Ovary (tissue), 7 donors: ENCODE data around the genes TXNRD3 and PRR20G.

GRCh38 chr3:126454397-126455111 lies 21.1 kb downstream of the ZXDC start:
- PRO-cap, 7 experiments = no peak in any of the 7 experiments
- RAMPAGE, long total RNA, 2 experiments = no peak in any of the 2 experiments

DNA sequence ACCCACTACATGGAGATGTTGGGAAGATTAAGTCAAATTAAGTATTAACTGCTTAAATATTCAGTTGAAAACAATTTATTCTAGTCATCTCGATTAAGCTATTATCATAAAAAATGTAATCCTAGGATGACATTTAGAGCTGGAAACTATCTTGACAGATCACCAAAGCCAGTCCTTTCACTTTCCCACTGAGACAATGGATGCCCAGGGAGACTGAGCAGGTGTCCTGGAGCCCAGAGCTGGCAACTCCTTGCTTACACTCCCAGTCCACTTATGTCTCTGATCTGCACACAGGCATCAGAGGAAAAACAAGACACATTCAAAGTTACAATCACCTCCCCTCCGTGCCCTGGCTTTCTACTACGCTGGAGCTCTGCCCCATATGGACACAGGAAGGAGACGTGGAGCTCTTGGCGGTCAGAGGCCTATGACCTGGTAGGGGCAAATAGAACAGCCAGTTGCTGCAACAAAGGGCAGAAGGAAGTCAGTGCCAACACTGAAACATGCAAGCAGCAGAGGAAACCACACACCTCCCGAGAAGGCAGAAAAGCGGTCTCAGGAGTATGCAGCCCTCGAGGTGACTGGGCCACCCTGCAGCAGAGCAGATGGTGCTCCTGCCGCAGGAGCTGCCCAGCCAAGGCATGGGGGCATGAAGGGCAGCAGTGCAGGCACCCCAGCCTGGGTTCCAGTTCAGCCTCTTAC lies 8.9 kb downstream of the ZXDC start:
- PRO-cap, 7 experiments = no peak in any of the 7 experiments
- RAMPAGE, long total RNA, 2 experiments = no peak in any of the 2 experiments

- PRO-cap, 7 experiments = no peak in any of the 7 experiments
- RAMPAGE, long total RNA, 2 experiments = no peak in any of the 2 experiments
These were observed 17.0 kb downstream of the CHST13 start for GRCh38 chr3:126540976-126541237.

DNA sequence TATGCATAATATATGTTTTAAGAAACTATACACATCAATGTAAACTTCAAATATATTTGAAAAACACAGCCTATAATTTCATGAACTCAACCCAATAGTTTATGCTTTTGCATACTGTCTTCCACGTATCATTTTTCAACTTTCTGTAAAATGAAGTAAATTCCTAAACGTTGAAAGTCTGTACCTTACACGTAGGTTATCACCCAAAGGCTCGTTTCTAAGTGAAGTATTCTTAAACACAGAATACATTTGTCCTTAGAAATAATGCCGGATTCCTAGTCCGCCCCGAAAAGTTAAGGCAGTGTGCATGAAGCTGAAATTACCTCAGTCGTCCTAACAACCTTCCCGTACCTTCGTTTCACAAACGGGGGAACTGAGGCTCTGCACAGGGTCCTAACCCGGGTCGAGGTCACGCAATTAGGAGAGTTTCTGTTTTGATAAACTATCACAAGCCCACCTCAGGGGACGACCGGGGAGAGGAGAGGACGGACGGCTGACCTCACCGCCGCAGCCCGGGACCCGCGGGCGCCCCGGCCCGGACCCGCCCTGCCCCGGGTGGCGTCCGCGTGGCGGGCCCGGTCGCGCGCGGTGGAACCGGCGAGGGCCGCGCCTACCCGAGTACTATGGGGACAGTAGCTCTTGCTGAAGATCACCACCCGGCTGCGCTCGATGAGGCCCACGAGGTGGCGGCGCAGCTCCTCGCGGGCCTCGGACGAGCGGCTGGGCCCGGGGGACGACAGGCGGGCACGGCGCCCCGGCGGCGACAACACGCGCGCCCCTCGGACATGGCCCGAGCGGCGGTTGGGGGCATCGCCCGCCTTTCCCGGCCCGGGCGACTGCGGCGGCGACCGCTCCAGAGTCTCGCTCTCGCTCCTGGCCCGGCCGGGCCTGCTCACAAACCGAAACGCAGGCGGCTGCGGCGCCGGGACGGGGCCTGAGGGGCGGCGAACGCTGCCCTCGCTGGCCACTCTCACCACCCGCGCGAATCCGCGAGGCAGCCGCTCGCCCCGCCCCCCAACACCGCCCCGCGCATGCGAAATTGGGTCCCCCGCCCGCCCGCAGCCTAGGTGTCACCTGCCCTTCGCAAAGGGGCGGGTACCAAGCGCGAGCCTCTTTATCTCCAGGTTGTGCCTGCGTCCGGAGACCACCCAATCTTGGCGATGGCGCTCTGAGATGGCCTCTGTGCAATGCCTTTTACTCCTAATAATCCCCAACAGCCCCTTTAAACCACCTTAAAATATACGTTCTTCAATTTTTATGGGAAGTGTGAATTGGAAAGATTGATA lies at the start of gene TXNRD3:
Gene TXNRD3 (minus strand): TSS at position 991 of the 1,286 bp plus-strand sequence.
- PRO-cap, 7 experiments = peak in 7 of 7 experiments; most common plus-strand start position 1,123 of the sequence (in 3); most common minus-strand start position 991 of the sequence (in 4)
- RAMPAGE, long total RNA, 2 experiments = no peak in any of the 2 experiments

DNA sequence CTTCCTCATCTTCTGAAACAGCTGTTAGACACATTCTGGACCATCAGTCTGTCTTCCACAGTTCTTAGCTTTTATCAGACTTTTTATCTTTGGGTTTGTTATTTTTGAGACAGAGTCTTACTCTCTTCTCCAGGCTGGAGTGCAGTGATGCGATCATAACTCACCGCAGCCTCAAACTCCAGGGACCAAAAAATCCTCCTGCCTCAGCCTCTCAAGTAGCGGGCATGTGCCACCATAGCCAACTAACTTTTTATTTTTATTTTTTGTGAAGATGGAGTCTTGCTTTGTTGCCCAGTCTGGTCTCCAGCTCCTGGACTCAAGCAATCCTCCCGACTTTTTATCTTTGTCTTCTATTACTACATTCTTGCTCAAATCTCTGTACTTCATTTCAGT lies 135.0 kb upstream of the PLXNA1 start:
- PRO-cap, 7 experiments = peak in 3 of 7 experiments; most common minus-strand start position 193 of the sequence (in 3)
- RAMPAGE, long total RNA, 2 experiments = no peak in any of the 2 experiments

GRCh38 chr3:127287815-127288386 lies at the start of gene PRR20G:
Gene PRR20G, minus strand, starts transcription at chr3:127288046.
- PRO-cap, 7 experiments = no peak in any of the 7 experiments
- RAMPAGE, long total RNA, 2 experiments = no peak in any of the 2 experiments

DNA sequence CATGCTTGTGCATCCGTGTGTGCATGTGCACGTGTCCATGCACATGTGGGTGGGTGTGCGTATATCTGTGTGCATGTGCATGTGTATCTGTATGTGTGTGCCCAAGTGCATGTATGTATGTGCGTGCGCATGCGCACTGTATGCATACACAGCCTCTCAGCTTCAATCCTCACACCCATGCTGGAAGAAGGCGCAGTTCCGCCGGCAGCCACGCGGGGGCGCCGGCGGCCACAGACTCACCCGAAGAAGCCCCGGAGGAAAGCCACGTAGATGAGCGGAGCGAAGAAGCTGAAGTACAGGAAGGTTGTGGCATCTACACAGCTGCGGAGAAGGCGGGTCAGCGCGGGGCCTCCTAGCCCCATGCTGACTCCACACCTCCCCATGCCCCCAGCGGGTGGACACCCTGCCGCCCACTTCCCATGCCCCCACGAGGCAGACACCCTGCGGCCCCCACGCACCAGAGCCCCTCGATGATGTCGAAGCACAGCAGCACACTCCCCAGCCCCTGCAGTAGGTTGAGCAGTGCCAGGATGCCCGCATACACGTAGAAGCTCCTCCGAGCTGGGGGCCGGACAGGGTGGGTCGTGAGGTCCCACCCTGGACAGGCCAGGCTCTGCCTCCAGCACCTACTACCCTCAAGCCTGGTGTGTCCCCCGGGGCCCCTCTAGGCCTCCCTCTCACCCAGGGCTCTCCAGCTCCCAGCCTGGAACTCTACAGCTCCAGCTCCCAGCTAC lies 15.4 kb downstream of the TPRA1 start:
- PRO-cap, 7 experiments = no peak in any of the 7 experiments
- RAMPAGE, long total RNA, 2 experiments = no peak in any of the 2 experiments

GRCh38 chr3:127590051-127590383 lies 516 bp downstream of the TPRA1 start:
- PRO-cap, 7 experiments = peak in 3 of 7 experiments; most common plus-strand start chr3:127590122 (in 3); most common minus-strand start chr3:127590124 (in 1)
- RAMPAGE, long total RNA, 2 experiments = no peak in any of the 2 experiments

GRCh38 chr3:127598553-127599227 lies 479 bp downstream of the MCM2 start:
- PRO-cap, 7 experiments = no peak in any of the 7 experiments
- RAMPAGE, long total RNA, 2 experiments = start-site peak on the plus strand in 1 of 2 experiments, at chr3:127598341-127599317 at its widest, 15 reads per replicate

GRCh38 chr3:127706214-127706824 lies 33.6 kb downstream of the ABTB1 start:
- PRO-cap, 7 experiments = no peak in any of the 7 experiments
- RAMPAGE, long total RNA, 2 experiments = no peak in any of the 2 experiments

DNA sequence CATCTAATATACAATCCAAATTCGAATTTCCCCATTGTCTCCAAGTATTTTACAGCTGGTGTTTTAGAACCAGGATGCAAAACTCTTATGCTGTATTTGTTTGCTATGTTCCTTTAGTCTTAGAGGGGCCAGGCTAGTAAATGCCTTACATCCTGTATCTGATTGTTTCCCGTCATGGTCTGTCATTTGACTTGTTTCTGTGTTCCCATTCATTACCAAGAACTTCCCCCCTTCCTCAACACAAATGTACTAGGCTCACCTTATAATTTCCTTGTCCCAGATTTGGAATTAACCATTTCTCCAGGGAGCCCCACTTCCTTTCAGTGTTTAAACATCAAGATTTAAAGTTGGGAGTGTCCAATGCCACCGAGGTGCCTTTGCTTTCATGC lies 54.2 kb downstream of the ABTB1 start:
- PRO-cap, 7 experiments = no peak in any of the 7 experiments
- RAMPAGE, long total RNA, 2 experiments = no peak in any of the 2 experiments

- PRO-cap, 7 experiments = no peak in any of the 7 experiments
- RAMPAGE, long total RNA, 2 experiments = no peak in any of the 2 experiments
These were observed 57.0 kb downstream of the ABTB1 start for GRCh38 chr3:127729533-127730311.

- PRO-cap, 7 experiments = no peak in any of the 7 experiments
- RAMPAGE, long total RNA, 2 experiments = no peak in any of the 2 experiments
These were observed 65.5 kb downstream of the ABTB1 start for GRCh38 chr3:127738160-127738694.

DNA sequence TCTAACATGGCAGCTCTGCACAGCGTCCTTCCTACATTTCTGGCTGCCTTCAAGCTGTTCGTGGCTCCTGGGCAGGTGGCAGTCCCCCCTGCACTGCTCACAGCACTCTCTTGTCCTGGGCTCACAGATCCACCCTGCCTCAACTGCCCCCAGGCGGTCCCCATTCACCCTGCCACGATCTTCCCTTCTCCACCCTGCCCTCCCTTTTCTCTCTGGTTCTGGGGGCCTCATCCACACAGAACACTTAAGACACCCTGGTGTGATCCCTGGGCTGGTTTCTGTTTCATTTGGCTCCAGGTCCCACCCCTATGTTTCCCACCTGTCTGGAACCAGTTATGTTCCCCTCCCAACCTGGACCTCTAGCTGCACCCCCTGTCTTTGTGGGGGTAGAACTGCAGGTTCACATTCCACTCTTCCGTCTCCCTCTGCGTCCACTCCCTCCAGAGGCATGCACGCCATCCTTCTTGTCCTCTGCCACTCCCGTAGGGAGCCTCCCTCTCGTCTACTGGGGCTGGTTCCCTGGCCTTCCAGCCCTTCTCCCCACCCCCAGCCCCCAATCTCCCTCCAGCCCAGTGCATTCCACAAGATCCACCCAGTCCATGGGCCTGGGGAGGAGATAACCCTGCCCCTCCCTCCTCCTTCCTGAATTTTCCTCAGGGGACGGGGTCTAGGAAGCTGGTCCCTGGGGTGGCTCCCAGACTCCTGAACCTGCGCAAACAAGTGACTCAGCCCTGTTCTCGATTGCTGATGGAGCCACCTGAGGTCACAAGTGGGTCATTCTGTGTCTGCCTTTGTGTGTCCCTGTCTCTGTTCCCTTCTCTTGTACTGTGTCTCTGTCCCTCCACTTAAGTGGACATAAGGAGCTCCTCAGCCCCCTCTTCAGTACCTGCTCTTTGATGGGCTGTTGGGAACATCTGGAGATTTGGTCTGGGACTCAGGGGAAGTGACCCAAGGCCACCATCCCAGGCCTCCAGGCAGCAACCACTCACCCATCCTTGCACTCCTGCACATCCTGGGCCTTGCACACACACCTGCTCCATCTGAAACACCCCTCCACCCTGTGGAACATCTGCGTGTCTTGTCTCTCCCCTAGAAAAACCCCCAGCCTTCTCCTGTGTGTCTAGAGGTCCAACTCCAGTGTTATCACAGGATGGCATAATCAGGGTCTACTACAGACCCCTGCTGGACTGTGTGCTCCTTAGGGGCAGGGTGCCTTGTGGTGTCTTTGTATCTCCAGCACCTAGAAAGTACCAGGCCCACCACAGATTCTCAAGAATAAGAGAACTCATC lies 73.9 kb downstream of the ABTB1 start:
- PRO-cap, 7 experiments = no peak in any of the 7 experiments
- RAMPAGE, long total RNA, 2 experiments = no peak in any of the 2 experiments

DNA sequence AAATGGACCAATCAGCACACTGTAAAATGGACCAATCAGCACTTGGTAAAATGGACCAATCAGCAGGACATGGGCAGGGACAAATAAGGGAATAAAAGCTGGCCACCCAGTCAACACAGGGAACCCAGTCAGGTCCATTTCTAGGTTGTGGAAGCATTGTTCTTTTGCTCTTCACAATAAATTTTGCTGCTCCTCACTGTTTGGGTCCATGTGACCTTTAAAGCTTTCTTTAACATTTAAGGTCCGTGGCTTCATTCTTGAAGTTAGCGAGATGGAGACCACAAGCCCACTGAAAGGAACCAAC lies 975 bp upstream of the KBTBD12 start:
- PRO-cap, 7 experiments = peak in 2 of 7 experiments; most common plus-strand start position 121 of the sequence (in 2)
- RAMPAGE, long total RNA, 2 experiments = no peak in any of the 2 experiments

GRCh38 chr3:127954361-127955186 lies 39.5 kb downstream of the KBTBD12 start:
- PRO-cap, 7 experiments = no peak in any of the 7 experiments
- RAMPAGE, long total RNA, 2 experiments = no peak in any of the 2 experiments

DNA sequence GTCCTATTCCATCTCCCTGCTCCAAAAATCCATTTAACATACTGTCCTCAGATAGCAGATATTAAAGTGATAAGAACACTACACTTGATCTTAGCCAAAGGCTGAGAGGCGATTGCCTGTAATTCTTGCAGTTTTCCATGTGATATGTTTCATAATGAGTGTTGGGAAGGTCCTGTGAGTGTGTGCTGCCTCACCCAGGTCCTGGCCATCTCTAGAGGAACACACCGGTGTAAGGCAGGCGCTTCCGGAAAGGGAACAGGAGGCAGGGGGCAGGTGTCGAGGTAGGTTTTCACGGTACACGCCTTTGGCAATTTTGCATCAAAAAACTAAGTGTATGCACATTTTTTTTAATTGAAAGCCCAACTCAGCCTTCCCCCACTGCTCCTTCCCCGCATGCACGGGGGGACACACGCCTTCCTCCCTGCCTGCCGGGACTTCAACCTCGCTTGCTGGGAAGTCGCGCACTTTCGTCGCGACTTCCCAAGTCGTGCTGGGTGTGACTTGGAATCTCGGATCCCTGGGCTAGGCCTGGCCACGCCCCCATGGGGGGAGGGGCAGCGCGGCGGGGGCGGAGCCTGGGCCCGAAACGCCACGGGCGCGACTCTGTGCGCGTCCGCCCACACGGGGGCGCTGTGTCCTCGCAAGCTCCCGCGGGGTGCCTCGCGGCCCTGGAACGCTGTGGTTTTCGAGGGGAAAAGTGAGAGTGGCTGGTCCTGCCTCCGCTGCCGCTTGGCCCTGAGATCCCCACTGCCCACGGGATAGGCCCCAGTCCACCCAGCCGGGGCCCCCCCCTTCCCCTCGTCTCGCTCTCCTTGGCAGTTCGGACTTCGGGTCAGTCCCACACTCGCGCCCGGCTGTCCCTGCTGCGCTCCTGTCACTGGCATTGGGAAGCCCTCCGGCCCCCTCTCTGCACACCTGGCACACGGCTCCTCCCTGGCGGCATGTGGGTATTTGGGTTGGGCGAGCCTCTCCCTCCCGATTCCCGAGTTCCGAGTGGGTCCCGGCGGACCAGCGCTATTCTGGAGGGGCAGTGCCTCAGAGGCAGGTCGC lies 23.2 kb downstream of the SEC61A1 start:
- PRO-cap, 7 experiments = peak in 7 of 7 experiments; most common plus-strand start position 688 of the sequence (in 4); most common minus-strand start position 492 of the sequence (in 4)
- RAMPAGE, long total RNA, 2 experiments = no peak in any of the 2 experiments

DNA sequence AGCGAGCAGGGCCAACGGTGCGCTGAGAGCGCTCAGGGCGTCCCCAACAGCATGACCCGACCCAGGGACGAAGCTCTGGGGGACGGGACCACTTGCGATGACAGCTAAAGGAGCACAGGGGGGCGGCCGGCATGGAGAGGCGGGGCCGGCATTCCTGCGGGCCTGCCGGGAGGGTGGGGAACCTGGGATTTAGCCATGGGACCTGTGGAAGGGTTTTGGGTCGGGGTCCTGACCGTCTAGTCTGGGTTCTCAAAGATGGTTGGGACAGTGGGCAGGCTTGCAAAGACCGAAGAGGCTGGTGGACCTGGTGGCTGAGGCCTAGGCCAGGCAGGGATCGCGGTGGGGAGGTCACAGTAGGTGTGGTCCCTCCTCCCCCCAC lies 24.0 kb downstream of the SEC61A1 start:
- PRO-cap, 7 experiments = no peak in any of the 7 experiments
- RAMPAGE, long total RNA, 2 experiments = no peak in any of the 2 experiments

DNA sequence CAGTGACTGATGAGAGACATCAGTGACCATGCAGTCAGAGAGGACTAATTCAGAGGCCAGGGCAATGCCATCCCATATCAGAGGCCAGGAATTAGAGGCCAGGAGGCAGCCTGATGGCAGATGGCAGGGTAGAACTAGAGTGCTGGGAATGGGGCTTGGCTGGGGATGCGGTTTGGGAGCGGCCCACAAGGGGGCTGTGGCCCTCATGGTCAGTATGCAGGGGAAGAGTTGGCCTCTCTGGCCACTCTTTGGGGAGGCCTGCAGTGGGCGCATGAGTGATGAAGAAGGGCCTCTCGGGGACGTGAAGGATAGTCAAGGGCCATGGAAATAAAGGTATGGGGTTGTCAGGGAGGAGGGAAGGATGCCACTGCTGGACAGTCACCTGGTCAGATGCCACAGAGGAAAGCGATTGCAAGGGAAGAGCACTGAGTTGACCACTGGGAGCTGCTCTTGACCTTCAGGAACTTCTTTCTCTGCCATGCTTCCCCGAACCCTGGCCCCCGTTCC lies 101.7 kb downstream of the EEFSEC start:
- PRO-cap, 7 experiments = no peak in any of the 7 experiments
- RAMPAGE, long total RNA, 2 experiments = no peak in any of the 2 experiments

DNA sequence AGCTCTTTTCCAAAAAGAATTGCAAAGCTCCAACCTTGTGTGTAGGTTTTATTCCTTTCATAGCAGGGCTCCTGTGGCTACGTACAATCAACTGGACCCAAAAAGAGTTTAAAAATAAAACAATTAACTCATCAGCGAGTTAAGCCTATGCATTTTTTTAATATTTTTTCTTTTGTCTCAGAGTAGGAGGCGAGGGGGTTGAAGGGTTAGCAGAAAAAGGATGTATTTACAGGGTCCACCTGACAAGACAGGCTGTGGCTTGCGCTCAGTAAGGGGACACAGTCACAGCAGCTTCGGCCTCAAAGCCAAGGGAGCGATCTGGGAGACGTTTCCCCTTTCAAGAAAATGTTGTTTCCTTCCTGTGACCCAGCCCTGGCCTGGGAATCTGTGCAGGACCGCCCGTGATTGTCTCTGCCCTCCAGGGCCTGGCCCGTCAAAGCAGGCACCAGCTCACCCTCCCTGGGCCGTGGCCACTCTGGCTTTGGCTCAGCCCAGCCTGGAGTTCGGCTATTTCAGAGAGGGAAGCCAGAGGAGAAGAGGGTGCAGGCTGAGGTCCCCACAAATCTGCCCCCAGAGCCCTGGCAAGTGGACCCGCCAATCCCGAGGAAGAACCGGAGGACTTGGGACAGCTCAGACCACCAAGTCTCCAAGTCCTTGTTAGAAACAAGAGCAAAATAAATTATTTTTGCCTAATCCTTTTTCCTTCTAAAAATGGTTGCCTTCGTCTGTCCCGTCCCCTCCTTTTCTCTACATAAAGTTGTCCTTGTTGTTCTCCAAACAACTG lies 12.8 kb downstream of the GATA2 start:
- PRO-cap, 7 experiments = no peak in any of the 7 experiments
- RAMPAGE, long total RNA, 2 experiments = no peak in any of the 2 experiments